Skin of body (tissue), 2 donors: Measurements from ENCODE around the genes GDE1, CRYM and OTOA.

DNA sequence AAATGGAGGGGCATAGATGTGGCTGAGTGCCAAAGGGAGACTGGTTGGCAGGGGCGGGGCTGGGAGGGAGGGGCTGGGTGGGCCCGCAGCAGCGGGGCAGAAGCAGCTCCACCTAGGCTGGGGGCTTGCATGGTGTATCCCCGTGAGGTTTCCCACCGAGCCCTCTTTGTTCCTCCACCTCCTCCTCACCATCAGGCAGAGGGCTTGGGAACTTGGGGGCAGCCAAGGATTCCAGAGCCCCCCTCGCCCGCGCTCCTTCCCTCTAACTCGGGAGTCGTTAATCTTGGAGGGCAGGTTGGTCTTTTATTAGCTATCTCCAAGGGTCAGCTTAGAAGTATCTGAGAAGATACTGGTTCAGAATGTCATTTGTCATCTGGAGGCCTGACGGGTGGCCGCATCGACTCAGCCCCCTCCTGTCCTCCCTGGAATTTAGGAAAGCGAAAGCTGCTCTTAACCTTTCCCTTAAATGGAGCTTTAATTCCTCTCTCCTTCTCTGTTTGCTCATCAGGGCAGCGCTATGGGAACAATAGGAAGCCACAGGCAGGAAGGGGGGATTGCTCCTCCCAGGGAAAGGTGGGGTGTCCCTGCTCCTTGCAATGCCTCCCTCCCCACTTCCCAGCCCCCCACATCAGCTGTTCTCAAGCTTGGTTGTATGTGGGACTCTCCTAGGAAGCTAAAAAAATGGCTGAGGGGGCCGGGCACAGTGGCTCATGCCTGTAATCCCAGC is 274.3 kb upstream of the XYLT1 start:
- RAMPAGE, long total RNA: no peak

GRCh38 chr16:18535290-18535791 is 26.6 kb downstream of the NOMO2 start:
- RAMPAGE, long total RNA: no peak

- RAMPAGE, long total RNA: no peak
Observed at GRCh38 chr16:18560959-18561198, 1.0 kb downstream of the NOMO2 start.

DNA sequence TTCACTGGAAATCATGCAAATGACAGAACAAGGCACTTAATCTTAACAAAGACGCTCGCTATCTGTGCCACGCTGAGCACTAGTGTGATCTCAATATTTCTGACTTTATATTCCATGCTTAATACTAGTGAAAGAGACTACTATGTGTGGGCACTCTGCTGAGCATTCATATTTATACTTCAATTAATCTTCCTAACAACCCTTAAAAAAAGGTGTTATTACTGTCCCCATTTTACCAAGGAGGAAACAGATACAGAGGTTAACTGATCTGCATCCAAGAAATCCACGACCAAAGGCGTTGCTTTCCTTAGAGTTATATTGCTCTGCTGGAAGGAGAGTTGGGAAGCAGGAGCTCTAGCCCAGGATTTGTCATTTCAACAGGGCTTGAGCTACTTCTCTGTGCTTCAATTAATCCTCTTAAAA is 1.3 kb downstream of the ARL6IP1 start:
- RAMPAGE, long total RNA: no peak

GRCh38 chr16:18839569-18840036 is 38.3 kb upstream of the ARL6IP1 start:
- RAMPAGE, long total RNA: no peak

DNA sequence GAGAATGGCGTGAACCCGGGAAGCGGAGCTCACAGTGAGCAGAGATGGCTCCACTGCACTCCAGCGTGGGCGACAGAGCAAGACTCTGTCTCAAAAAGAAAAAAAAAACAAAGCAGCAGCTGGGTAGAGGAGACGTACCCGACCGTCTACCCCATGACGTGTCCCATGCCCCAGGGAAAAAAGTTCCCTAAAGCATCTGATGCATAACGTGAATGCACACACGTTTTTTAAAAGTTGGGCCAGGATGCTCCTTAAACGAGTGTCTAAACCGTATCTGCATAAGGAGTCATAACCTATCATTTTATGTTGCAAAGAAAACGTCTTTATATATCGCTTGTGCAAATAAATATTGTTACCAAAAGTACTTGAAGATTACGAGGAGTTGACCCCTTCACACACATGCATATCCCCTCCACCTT is 1.5 kb upstream of the SMG1 start:
- RAMPAGE, long total RNA: no peak

DNA sequence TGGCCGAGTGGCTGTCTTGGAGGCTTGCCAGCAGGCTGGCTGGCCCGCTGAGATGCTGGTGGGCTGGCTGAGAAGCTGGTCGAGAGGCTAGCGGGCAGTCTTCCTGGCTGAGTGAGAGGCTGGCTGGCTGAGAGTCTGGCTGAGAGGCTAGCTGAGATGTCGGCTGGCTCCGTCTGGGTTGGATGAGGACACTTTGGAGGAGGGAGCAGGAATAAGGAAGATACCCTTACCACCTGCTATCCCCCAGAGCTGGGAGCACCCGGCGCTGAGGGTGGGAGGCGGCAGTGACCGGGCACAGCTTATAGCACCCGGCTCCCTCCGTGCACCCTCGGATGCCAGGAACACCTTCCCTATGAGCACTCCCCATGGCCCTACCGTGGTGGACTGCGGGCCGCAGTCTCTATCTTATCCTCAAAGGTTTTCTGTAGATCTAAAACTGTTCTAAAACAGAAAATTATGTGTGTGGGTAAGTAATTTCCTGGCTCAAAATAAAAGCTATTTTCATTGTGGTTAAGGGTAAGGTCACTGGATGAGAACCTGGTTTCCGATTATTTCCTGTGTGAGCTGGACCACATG is 34.5 kb upstream of the TMC5 start:
- RAMPAGE, long total RNA: no peak

DNA sequence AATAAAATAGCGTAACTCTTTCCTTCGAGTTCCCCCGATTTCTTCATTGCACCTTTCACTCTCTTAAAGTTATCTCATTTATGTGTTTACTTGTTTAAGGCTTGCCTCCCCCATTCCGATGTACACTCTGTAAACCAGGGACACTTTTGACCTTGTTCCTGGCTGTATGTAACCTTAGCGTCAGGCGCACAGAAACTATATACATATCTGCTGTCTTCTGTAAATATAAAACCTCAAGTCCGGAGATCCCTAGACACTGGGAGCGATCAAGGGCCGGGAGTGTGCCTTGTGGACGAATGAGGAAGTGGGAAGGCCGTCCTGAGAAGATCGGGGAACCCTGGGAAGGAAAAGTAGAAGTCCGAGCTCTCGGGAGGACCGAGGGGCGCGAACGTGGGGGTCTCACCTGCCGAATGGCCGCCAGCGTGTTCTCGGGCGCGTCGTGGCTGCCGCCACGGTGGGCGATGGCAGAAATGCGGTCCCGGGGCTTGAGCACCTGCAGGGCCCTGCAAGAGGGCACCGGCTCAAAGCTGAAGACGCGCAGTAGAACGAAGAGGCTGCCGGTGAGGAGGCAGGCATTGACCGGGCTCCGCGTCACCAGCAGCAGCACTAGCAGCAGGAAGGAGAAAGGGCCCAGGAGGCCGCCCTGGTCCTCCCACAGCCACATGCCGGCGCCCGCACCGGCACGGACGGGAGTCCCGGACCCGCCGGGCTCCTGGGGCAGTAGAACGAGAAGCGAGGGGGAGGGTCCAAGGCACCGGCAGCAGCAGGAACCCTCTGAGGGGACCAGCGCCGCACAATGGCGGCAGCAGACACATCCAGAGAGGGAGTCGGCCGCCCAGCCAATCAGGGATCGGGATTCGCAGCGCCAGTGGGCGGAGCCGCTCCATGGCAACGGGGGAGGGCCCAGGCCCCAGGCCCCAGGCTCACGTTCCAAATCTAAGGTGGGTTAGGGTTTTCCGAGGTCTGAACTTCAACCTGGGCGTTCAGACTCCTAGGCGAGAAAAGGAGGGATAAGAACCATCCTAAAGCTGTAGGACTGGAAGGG is at the start of gene GDE1:
TSS of gene GDE1 (minus strand) at position 798 of the 1,045 bp plus-strand sequence.
- RAMPAGE, long total RNA: no peak

- RAMPAGE, long total RNA: no peak
Observed at GRCh38 chr16:19555832-19556588, 507 bp downstream of the VPS35L start.

DNA sequence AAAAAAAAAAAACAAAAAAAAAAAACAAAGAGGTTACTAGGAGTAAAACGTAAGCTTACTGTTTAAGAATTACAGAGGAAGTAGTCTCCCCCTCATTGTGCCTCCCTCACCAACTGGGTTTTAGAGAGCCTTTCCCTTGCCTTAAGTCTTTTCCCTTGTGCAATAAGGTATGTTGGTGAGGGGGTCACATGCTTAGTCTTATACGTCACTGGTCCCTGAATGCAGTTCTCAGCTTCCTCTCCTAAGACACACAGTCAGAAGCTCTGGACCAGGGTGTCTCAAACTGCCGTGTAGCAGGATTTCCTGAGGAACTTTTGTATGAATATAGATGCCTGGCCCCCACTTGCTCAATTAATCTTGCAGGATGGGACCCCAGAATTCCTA is 20.7 kb downstream of the VPS35L start:
- RAMPAGE, long total RNA: no peak

DNA sequence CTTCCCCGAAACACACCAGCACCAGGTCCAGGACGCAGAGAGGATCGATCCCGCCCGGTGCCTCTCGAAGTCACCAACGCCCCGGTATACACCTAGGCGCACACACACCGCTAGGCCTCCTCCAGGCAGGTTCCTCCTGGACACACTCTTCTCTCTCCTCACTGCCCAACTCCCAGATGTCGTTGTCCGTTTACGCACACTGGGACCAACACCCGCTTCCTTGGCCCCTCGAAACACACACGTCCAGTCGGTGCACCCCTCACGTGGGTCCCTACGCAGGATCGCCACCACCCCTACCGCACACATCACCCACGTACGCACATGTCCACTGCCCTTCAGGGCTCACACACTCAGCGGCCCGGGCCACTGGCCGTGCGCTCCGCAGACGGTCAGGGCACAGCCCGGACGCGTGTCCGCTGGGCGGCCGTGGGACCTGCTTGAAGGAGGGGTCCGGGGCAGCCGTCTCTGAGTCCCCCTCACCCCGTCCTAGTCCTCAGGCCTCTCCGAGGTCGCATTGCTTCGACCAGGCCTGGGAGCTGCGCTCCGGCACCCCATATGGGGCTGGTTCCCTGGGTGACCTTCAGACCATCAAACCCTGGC is 741 bp upstream of the GPRC5B start:
- RAMPAGE, long total RNA: no peak

DNA sequence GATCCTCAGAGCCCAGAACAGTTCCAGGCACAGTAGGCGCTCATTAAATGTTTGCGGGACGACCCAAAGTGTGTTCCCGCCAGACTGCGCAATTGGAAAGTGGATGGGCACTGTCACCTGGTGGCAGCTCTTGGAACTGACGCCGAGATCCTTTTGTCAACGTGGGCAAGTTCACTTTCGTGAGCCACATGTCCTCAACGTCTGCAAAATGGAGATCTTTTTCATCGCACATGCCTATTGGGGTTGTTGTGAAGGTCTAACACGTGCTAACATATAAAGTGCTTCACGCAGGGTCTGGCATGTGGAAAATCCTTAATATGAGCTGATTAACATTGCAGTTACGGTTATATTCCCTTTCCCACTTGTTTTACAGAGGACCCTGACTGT is 1.7 kb upstream of the GPRC5B start:
- RAMPAGE, long total RNA: no peak

GRCh38 chr16:20734114-20734891 is 7.3 kb downstream of the THUMPD1 start:
- RAMPAGE, long total RNA: no peak

GRCh38 chr16:20899628-20900194 is 447 bp downstream of the DCUN1D3 start:
- RAMPAGE, long total RNA: no peak

DNA sequence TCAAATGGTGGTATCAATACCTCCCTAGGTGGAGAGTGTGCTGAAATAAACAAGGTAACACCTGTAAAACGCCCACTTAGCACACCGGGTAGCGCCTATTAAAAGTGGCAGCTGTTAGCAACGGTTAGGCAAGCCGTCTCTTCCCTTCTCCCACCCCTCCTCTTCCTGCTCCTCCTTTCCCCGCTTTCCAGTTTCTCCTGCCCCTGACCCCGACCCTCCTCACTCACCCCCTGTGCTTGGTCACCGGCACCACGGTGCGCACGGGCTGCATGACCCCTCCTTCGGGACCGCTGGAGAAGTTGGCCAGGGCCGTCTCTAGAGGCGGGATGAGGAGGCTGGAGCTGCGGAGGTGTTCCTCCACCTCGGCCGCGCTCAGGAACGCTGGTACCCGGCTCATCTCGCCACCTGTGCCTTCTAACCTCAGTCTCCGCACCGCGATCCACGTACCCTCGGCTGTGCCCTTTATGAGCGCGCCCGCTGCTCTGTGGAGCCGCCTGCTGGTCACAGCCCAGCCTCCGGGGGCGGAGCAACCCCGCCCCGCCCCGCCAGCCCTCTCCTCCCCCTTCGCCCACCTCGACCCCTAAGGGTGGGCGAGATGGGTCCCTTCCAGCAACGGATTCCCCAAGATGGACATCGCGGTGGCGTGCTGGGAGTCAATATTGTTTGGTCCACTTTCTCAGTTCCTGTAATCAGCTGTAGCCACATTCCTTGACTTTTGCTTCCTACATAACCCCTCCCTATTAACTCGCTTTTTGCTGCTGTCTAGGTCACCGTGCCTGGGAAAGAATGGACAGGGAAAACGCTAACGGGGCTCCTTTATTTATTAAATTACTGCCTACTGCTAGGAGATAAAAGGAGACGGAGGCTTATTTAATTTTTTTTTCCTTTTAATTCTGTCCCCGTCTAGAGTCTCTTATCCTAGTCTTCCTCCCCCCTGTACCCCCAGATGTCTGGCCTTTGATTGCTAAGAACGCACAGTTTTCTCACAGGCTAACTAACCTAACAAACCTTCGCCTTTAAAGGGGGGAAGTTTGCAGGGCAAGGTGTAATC is at the start of gene CRYM:
TSS of gene CRYM (minus strand) at position 436 of the 1,051 bp plus-strand sequence.
- RAMPAGE, long total RNA: no peak

DNA sequence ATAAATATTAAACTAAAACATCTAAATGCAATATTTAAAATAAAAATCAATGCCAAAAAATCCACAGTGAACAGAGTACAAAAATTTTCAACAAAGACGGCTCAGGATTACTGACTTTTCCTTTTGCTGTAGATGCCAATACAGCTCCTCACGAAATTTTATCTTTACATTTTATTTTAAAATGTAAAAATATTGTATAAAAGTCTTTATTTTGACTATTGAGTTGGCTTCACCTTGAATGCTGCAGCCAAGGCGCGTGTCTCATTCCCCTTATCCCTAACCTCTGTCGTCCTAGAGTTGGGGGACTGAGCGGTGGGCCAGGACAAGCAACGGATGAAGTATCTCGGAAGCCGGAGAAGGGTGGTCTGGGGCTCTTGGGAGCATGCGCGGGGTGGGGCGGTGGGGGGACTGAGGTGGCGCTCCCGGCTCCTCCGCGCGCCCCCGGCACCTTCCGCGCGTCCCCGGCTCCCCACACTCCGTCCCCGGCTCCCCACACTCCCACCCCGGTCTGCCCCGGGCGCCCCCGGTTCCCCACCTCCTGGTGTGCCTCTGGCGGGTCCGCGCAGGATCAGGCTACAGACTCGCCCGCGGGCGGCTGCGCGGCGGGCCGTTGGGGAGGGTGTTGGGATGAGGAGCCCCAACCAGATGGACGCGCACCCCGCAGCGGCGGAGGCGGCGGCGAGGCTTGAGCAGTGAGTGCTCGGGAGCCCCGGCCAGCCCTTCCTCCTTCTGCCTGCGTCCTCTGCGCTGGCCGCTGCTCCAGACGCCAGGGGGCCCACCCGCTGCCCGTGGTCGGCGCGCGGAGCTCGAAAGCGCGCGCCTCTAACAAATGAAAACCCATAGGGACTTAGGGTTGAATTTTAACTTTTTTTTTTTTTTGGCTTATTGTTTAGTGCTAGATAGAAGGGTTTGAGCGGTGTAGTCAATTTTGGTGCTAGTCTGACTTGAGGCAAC is 5.5 kb upstream of the CRYM start:
- RAMPAGE, long total RNA: no peak

DNA sequence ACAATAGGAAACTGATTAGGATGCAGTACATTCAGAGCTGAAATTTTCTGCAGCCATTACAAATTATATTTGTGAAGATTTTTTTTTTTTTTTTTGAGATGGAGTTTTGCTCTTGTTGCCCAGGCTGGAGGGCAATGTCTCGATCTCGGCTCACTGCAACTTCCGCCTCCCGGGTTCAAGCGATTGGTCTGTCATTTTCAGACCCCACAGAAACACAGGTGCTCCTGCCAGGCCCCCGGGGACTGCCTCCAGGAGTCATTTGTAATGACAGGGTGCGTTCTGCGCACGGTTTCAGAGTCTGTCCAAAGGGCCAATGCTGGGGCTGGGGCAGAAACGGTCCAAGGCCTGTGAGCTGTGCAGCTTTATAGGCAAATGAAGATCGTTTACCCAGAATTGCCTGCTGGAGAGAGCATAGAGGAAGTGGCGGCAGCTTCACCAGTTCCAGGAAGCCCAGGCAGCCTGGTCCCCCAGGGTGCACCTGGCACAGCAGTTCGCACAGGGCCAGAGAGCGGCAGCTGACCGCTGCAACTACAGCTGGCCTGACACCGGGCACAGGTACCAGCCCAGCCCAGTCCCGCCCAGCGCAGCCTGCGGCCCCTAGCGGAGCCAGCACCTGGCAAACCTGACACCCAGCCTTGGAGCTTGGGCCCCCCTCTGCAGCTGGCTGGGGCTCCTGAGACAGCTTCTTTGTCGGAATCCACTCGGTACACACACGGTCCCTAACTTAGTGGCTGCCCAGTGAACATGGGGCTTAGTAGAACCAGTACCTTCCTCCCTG is 92.5 kb upstream of the METTL9 start:
- RAMPAGE, long total RNA: no peak

DNA sequence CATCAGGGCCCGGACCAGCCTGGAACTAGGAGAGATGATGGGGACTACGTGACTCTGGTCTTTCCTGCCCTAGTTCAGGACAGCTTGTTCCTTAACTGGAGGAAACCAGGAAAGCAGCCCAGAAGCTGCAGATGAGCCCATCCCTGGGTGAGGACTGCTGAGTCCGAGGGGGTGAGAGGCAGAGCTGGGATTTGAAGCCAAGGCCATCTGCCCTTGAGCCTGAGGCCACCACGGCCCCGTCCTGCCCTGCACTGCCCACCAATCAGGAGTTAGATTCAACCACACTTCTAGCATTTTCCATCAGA is 55.8 kb upstream of the METTL9 start:
- RAMPAGE, long total RNA: no peak

DNA sequence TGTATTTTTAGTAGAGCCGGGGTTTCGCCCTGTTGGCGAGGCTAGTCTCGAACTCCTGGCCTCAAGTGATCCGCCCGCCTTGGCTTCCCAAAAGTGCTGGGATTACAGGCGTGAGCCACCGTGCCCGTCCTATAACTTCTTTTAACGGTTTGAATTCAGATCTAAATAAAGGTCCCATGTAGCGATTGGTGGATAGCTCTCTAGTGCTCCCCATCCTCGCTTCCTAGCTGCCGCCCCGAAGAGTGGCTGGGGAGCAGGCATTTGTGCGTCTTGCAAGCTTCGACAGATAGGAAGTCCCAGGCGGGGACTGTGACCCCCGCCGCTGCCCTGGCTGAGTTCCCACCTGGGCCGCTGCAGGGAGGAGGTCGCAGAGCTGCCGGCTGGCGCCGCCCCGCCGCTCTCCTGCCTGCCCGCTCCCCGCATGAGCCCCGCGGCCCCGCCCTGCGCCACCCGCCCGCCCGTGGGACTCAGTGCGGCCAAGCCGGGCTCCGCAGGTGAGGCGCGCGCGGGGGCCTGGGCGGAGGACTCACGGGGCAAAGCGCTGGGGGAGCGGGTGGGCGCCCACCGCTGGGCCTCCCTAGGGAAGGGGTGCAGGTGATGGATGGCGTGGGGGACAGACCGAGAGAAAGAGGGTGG is at the start of gene OTOA:
TSS of gene OTOA (plus strand) at position 230 of the 636 bp plus-strand sequence.
- RAMPAGE, long total RNA: no peak

DNA sequence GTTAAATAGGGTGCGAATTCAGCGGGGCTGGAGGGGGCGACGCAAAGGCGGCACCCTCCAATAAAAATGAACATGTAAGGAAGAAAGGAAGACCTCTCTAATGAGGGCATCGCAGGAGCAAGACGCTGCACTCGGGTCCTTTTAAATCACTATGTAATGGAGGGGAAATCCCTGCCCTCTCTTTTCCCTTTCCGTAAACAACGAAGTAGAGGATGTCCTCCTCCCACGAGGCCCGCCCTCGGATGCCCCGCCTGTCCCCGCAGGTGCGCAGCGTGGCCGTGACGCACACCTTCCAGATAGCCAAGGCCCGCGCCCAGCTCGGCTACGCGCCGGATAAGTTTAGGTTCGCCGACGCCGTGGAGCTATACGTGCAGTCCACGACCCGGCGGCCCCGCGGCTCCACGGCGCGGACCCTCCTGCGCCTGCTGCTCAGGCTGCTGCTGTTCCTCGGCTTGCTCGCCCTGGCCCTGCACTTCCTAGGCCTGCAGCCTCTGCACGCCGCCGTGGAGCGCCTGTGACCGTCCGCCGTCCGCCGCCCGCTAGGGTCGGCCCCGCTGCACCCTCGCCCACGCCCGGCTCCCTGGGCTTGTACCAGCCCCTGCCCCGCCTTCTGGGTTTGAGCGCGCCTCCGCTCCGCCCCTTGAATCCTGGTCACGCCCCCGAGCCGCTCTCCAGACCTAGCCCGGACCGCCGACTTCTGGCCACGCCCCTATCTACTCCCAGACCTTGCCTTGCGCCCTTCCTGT is 16.0 kb upstream of the EEF2K start:
- RAMPAGE, long total RNA: no peak